ENCODE measurements around the gene TPM4.

DNA sequence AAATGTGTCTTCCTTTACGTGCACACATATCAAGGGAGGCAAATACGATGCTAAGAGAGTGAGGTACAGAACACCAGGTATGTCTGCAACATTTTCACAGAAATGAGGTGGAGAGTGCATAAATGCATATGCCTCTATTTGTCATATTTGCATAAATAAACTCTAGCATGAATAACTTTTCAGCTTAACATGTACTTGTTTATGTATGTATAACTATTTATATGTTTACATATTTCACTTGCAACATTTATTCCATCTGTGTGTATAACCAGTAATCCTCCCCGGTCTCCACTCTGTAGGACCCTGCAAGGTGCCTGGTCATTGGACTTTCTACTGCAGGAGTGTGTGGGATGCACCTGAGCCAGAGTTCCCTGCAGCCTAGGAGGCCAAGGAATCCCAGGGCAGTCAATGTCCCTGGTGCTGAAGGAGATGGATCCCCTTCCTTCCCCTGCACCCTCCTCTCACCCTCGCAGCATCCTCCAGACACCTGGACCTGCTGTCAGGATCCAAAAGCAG, 7.3 kb downstream of the OR10H4 start:
- RRBS, result no CpG with 5 or more reads among the region's 4 CpGs

DNA sequence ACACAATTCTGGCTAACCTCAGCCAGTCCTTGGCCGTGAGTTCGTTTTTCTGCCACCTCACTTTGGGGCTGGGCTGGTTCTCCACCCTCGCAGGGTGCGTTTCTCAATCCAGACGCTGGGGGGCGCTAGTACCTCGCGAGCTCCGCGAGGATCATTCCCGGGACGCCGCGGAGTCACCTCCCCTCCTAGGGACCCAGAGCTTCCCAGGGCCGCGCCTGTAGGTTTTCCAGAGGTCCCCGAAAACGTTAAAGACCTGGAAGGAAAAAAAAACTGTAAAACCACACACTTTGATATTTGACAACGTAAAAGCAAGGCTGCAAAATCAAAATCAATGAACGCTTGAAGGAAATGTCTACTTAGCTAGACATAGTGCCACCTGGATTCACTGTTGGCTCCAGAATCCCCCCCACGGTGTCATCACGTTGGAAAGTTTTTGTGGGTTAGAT, 34.7 kb upstream of the TPM4 start:
- RRBS, result no CpG with 5 or more reads among the region's 22 CpGs

- RRBS, result 2% methylated on average over 25 of the region's 74 CpGs
Observed at GRCh38 chr19:16076413-16076944, at the start of gene TPM4. Gene TPM4 (plus strand): TSS chr19:16076495.

DNA sequence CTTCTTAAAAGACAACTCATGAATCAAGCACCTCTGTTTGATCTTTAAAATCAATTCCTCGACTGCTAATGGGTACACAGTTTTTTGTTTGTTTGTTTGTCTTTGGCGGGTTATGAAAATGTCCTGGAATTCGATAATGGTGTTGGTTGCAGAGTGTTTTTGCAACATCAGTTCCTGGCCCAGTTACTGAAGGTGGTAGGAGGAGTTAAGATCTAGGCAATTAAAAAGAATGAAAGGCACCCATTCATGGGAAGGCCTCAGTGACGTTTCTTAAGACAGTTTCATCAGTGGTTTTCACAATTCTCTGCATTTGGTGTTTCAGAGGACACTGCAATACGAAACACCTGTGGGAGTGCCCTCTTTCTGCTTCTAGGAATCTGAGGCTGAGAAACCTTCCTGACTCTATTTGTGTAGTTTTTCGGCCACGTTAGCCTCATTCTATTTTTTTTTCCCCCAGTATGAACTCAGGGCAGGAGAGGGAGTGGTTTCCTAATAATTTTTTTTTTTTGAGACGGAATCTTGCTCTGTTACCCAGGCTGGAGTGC, 3.0 kb downstream of the TPM4 start:
- RRBS, result no CpG with 5 or more reads among the region's 8 CpGs

DNA sequence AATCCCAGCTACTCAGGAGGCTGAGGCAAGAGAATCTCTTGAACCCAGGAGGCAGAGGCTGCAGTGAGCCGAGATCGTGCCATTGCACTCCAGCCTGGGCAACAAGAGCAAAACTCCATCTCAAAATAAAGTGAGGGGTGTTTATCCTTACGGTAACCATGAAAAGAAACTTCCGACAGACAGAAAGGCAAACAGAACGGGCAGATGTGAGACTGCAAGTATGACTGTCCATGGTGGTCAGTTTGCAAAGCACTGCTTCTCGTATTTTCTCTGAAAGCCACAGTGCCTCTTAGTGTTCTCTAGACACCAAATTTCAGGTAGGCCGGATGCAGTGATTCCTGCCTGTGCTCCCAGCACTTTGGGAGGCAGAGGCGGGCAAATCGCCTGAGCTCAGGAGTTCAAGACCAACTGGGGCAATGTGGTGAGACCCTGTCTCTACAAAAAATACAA, 6.1 kb downstream of the TPM4 start:
- RRBS, result no CpG with 5 or more reads among the region's 9 CpGs

- RRBS, result 85% methylated on average over 7 of the region's 36 CpGs
Observed at GRCh38 chr19:16132374-16133323, 10.8 kb upstream of the HSH2D start.

GRCh38 chr19:16341870-16343061, 17.6 kb downstream of the KLF2 start:
- RRBS, result no CpG with 5 or more reads among the region's 23 CpGs

- RRBS, result no CpG with 5 or more reads among the region's 10 CpGs
Observed at GRCh38 chr19:16349716-16350272, 25.2 kb downstream of the KLF2 start.

DNA sequence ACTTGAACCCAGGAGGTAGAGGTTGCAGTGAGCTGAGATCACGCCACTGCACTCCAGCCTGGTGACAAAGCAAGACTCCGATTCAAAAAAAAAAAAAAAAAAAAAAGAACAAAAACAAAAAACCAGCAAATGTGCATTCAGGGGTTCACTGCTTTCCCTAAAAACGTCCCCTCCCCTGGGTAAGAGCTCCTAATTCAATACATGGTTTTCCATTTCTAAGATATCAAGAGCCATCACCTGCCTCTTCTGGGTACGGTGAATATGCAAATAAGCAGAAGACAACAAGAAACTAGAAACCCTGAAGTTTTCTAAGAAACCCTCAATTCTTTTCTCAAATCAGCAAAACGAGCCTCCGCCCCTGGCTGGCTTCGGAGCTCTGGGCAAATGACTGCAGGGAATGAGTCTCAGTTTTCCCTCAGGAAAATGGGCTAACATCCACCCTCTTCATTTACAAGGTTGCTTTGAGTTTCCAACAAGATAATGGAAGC, 26.4 kb downstream of the KLF2 start:
- RRBS, result no CpG with 5 or more reads among the region's 7 CpGs

DNA sequence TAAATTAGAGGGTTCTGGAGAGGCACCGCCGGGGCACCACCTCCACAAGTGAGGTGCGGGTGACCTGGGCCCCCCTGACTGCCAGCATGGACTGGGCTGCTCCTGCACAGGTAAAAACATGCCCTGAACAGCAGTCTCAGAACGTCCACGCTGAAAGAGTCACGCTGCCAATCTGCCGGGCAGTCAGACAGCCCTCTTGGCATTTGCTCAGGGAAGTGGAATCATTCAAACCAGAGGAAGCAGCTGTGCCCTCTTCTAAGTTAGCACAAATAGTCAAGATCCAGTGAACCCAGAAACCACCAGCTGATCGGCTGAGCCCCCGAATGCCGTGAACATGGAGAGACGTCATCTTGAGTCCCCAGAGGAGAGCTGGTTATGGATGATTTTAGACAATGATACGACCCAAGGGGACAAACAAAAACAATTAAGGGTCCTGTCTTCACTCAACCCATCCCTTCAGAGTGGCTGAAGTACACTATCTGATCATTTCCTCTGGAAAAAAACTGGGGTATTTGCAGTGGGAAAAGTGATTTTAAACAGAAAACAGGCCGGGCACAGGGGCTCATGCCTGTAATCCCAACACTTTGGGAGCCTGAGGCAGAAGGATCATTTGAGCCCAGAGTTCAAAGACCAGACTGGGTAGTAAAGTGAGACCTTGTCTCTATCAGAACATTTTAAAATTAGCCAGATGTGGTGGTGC, 34.6 kb downstream of the KLF2 start:
- RRBS, result 100% methylated on average over 2 of the region's 13 CpGs

GRCh38 chr19:16362980-16363709, 38.5 kb downstream of the KLF2 start:
- RRBS, result 98% methylated on average over 4 of the region's 18 CpGs

DNA sequence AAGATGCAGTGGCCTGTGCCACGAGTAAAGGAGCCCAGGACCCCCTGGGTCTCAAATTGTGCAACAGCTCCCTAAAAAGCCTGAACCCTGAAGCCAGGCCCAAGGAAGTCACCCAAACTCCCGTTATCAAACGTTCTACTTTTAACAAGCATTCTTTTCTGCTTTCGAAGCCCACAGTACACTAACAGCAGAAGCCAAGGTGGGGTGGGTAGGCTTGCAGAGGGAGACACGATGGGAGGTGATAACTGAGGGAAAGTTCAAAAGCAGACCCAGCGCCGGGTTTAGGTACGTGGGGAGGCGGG, 49.7 kb downstream of the KLF2 start:
- RRBS, result no CpG with 5 or more reads among the region's 9 CpGs

GRCh38 chr19:16384330-16384818, 59.7 kb downstream of the KLF2 start:
- RRBS, result no CpG with 5 or more reads among the region's 15 CpGs

- RRBS, result no CpG with 5 or more reads among the region's 8 CpGs
Observed at GRCh38 chr19:16561282-16561886, 10.8 kb downstream of the SLC35E1 start.

DNA sequence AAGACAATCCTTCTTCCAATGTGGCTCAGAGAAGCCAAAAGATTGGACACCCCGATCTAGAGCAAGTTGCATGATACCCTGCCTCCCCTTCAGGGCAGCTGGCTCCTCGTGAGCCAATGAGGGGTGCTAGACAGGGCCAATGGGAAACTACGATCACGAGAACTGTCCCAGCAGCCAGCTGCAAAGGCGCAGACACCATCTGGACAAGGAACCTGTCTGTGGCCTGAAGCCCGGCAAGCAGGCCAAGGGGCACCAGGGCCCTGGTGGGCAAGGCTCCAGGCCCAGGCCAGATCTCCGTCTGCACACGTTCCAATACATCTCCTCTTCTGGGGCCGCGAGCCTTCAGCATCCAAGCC, 20.2 kb downstream of the MED26 start:
- RRBS, result no CpG with 5 or more reads among the region's 10 CpGs

- RRBS, result no CpG with 5 or more reads among the region's 10 CpGs
Observed at GRCh38 chr19:16624069-16624615, 3.9 kb downstream of the MED26 start.

GRCh38 chr19:16865205-16865715, 23.5 kb upstream of the F2RL3 start:
- RRBS, result 95% methylated on average over 8 of the region's 21 CpGs

DNA sequence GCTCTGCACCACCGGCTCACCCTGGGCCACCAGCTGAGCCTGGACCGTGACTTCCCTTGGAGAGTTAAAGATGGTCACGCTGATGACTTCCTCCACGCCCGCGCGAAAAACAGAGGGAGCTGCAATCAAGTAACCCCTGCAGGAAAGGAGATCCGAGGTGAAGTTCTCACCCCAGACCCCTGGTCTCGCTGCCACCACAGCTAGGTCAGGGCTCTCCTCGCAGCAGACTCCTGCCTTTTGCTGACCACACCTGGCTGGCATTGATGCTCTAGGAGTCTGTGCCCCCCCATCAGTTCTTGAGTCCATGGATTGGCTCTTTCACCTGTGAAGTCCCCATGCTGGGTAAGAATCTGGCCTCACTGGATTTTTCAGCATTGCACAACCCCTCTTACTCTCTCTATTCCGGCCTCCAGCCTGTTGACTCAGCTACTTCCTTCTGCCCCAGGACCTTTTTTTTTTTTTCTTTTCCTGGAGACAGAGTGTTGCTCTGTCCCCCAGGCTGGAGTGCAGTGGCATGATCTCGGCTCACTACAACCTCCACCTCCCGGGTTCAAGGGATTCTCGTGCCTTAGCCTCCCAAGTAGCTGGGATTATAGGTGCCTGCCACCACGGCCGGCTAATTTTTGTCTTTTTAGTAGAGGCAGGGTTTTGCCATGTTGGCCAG, 4.4 kb downstream of the CPAMD8 start:
- RRBS, result no CpG with 5 or more reads among the region's 16 CpGs

DNA sequence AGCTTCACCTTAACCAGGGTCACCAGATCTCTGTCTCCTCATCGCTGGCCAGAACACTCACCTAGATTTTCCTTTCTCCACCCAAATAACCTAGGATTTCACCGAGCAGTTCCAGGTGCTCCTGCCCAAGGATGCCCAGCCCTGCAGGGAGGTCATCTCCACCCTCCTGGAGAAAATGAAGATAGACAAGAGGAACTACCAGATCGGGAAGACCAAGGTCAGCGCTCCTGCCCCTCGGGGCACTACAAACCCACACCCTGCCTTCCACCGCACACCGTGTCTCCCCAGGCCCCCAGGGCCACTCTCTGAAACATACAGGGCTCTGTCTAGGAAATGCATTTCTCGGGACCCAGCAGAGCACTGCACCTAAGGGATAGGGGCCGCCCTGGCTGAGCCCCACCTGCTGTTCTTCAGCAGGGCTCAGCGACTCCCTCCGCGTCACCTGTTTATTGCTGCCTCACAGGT, 24.1 kb upstream of the USE1 start:
- RRBS, result no CpG with 5 or more reads among the region's 12 CpGs

- RRBS, result 100% methylated on average over 2 of the region's 23 CpGs
Observed at GRCh38 chr19:17200087-17201142, 14.7 kb upstream of the USE1 start.